Neural progenitor cell (in vitro differentiated cells): ENCODE measurements around the genes RBP1 and RASA2.

GRCh38 chr3:136955787-136956358, 1.9 kb upstream of the IL20RB start:
- RAMPAGE, long total RNA: no peak

DNA sequence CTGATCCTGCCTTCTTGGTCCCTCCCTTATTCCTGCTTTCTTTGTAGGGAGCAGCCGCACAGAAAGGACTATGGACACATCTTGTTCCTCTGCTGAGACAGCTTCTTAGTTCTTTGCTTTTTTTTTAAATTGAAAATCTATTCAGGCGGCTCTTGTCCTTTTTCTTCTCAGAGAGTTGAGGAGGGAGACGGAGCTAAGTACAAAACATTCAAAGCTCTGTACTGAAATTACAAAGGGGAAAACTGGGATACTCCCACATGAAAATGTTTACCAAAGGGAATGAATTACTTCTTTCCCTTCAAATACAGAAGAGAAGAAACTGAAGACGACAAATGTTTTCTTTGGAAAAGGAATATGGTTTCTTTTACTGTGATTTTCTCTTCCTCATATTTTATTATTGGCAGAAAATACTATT, 285.2 kb downstream of the IL20RB start:
- RAMPAGE, long total RNA: no peak

GRCh38 chr3:138081660-138082504, 33.5 kb downstream of the DZIP1L start:
- RAMPAGE, long total RNA: no peak

- RAMPAGE, long total RNA: no peak
These were observed 1.2 kb downstream of the MRAS start for GRCh38 chr3:138349574-138349909.

DNA sequence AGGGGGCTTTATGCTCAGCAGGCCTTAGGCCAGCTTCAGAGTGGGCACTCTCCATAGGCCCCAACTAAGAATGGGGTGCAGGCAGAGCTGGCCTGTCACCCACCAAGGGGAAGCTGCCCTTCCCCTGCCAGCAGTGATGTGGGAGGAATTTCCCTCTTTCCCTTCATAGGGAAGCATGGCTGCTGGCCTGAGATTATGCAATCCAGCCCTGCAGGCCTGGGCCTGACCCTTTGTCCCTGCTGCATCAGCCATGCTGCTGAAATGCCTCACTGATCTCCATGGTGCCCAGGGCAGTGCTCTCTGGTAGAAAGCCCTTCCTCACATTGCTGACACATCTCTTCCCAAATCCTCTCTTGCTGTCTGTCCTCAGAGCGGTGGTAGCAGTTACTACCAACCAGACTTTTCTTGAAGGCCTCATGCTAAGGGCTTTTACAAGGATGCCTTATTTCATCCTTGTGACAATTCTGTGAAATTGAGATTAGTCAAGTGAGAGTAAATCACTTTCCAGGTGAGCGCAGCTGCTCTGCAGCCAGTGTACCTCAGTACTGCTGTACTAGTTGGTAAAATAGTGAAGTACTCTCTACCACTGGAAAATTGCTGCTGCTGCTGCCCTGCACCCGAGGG, 33.7 kb downstream of the MRAS start:
- RAMPAGE, long total RNA: no peak

DNA sequence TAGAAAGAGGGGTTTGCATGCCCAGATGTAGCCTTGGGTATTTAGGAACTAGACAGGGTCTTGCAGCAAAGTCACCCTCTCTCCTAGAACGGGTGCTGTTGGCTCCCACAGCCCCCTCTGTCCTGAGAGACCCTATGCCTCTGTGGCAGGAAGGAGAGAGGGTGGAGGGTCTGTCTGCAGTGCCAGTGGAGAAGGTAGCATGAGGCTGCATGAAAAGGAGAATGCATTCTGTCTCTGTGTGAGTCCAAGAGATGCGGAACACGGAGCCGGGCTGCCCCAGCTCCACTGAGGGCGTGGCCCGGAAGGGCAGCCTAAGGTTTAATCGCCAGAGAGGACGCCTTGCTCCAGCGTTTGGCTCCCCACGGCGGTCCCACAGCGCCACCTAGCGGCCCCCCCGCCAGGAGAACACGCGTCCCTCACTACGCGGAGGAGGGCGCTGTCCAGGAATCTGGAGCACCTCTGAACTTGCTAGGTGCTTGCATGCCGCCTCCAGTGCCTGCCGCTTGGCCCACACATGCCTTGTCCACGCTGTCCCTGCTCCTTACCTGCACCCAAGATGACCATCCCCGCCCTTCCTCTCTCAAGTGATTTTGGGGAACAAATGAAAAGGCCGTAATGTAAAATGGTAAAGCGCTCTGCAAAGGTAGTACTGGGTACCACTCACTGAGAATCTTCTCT, 14.5 kb upstream of the MRPS22 start:
- RAMPAGE, long total RNA: no peak

DNA sequence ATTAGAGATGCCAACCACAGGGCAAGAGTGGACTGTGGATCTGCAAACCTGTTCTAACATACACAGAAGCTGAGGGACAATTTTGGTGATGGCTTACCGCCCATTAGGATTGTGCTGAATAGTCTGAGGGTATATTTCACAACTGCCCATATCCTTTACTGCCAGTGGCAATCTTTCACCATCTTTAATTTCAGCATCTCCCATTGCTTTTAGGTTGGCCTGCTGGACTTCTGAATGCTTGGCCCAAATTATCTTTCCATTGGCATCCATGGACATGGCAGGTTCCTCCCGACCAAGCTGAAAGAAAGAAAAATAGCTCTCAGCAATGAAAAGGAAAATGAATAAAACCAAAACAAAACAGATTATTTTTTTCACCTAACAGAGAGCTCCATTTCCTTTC, 16.3 kb downstream of the COPB2 start:
- RAMPAGE, long total RNA: no peak

DNA sequence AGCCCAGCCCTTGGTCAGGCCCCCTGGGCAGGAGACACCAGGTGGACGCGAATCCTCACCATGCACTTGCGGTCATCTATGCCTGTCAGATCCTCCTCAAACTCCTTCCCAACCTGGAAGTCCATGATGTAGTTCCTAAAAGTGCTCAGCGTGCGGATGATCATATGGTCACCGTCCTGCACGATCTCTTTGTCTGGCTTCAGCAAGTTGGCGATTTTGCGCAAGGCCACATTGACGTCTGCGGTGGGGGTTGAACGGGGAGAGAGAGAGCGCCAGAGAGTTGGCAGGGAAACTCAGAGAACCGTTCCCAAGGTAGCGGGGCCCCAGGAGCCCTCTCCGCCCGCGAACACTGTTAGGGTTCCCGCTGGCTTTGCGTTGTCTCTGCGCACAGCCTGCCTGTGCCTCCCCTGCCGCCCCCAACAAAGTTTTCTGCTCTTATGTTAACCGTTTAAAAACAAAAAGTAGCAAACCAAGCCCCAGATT, 779 bp downstream of the RBP1 start:
- RAMPAGE, long total RNA: no peak

DNA sequence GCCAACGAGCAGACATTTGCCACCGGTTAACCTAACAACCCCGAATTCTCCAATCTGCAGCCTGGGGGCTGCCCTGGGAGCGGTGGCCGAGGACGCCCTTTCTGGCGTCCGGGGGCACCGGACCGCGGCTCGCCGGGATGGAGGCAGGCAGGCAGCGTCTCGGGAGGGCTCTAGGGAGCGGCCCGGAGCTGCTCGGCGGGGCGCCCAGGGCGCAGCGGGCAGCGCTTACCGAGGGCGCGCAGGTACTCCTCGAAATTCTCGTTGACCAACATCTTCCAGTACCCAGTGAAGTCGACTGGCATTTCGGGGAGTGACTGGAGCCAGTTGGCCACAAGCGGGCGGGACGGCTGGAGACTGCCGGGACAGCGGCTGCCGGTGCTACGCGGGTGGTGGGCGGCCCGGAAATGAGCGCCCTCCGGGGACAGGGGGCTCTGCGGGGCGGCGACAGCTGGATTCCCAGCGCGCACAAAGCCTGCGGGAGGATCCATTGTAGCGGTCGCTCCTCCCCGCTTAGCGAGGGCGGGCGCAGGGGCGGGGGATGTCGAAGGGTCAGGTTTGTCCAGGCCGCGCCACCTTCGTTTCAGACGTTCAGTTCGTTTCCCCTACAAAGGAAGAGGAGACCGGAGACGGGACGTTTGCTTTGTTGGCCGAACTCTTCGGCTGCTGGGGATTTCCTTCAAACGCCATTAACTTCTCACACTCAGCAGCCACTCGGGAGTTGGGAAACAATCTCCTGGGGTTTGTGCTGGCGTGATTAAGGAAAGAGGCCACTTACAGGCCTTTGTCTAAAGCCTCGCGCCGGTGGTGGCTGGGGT, at the start of gene RBP1:
Gene RBP1 (minus strand): TSS at position 512 of the 815 bp plus-strand sequence.
- RAMPAGE, long total RNA: no peak

DNA sequence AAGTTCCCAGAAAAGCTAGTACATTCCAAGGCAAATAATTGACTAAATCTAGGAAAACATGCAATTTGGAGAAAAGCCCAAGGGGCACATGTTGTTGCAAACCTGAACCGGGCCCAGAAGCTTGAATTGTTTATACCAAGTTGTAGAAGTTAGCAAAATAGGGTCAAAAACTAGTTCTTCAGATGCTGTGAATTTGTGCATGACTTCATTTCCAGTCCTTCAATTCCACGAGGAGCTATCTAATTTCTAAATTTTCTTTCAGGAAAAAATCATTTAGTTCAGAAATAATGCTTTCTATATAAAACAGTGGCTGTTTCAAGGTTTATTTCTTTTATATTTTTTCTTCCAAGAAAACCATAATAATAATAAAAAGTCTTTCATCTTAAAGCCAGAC, 31.1 kb downstream of the TRIM42 start:
- RAMPAGE, long total RNA: no peak

DNA sequence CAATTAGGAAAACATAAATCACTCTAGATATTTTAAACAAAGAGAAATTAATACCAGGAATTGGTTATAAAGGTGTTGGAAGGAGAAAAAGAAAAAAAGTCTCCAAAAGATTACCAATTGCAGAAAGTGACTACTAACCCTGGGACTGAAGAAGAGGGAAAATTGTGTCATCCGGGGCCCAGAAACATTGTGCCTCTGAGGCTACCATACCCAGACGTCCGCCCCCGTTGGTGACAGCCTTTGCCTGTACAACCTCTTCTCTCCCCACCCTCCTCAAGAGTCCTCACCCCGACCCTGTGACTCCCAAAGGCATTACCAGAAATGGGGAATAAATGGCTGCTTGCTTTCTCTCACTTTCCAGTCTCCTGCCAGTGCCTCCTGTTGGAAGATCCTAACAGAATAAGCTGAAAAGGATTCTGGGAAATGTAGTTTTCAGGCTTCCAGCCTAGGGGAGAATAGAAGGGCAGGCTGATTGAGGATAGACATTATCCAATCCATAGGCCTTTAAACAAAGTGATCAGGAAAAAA, 30.8 kb upstream of the SLC25A36 start:
- RAMPAGE, long total RNA: no peak

DNA sequence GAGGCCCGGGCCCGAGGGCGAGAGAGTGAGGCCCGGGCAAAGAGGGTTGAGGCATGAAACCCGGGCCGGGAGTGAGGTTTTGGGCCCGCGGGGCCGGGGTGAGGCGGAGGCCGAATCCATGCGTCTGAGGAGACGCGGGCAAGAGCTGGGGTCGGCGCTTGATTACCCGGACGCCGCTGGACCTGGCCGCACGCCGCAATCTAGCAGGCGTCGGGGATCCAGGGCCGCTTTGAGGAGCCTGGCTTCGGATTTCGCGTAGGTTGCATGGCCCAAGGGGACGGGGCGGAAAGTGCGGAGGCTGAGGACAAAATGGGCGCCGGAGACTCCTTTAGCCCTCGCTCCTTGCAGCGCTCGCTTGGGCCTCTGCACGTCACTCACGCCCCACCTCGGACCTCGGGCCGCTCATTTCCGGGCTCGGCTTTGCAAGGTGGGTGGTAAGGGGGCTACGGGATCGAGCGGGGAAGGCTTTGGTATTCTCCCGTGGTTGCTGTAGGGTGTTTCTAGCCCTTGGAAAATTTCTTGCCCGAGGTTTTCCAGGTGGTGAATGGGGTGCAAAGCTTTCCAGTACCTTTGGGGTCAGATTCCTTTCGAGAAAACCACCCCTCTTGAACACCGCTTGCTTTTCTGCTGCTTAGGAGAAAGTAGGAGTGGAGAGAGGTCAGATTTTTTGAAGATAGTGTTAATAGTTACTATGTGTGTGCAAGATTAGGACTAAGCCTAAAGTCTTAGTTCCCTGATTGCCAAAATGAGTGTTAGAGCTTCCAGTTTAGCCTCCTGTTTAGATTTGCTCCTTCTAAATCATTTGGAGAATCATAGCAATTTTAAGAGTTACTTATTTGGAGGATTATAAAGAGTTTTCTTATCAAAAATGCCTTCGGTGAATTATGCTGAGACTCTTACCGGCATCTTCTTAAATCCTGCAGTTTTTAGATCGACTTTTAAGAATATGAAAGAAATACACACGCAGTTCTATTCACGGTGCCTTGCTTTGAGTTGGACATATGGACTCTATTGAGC, 975 bp downstream of the SLC25A36 start:
- RAMPAGE, long total RNA: no peak

- RAMPAGE, long total RNA: no peak
These were observed 65.6 kb downstream of the SPSB4 start for GRCh38 chr3:141116689-141117198.

GRCh38 chr3:141369158-141369746, 948 bp downstream of the ZBTB38 start:
- RAMPAGE, long total RNA: no peak

GRCh38 chr3:141412056-141412725, 43.9 kb downstream of the ZBTB38 start:
- RAMPAGE, long total RNA: no peak

DNA sequence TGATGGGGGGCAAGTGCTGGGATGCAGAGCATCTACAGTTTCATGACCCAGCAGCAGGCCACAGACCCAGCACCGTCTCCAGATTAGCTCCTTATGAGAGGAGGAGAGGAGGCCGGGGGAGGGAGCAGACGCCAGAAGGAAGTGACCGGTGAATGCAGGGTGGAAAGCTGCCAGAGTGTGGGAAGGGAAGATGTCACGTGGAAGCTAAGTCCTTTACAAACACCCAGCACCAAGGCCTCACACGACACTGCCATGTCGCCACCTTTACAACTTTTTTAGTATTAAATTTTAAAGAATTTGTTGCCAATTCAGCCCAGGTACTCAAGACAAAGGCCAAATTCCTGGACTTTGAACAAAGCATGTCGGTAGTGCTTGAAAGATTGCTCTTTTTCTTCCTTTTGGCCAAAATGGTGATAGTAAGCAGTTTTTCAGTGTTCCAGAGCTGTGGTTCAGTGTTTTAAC, 58.1 kb downstream of the ZBTB38 start:
- RAMPAGE, long total RNA: no peak

GRCh38 chr3:141486612-141487477, at the start of gene RASA2:
RASA2 (plus strand) TSS chr3:141487027.
- RAMPAGE, long total RNA: no peak

GRCh38 chr3:141530116-141530600, 43.3 kb downstream of the RASA2 start:
- RAMPAGE, long total RNA: no peak

DNA sequence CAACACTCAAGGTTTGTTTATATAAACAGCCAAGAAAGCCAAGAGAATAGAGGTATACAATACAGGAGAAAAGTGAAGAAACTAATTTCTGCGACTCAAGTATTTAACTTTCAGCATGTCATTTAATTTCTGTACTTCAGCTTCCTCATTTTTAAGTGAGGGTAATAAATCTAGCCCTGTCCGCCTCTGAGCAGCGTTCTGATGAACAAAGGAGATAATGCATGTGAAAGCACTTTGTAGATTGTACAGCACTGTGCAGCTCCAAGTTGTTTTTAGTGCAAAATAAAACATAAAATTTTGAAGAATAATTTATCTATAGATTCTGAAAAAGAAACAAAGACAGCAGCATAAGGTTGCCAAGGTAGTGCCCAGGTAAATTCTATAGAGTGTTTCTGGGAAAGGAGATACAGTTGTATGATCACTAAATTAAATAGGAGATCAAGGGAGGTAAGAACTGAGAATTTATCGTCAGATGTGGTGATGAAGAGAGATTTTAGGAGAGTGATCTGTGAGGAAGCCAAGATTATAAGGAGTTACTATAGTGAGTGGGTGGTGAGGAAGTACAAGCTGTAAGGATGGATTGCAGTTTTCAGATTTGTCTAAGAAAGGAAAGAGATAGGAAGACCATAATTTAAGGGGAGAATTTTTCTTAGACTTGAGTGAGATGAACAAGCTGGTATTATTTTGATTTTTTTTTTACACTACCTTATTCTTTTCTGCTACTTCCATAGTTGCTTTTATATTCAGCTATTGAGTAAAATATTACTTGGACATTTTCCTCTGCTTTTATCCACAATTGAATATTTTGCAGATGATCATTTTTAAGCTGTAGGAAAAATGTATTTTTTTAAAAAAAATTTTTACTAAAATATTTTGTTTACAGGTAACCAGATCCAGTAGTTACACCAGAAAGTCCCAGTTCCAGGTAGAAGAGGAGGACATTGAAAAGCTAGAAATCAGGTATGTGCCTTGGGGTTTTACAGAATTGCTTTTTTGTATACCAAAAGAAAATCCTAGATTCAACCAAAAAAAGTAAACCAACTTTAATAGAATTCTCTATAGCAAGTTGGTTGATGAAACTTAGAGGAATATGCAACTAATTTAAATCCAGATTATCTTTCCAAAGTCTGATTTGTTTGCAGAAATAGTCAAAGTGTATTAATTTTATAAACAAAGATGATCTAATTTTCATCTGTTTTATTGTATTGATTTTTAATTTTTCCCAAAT, 71.6 kb downstream of the RASA2 start:
- RAMPAGE, long total RNA: no peak

GRCh38 chr3:141763451-141763767, 201 bp downstream of the GRK7 start:
- RAMPAGE, long total RNA: no peak